B cell (primary cell): ENCODE data around the gene CLCF1.

DNA sequence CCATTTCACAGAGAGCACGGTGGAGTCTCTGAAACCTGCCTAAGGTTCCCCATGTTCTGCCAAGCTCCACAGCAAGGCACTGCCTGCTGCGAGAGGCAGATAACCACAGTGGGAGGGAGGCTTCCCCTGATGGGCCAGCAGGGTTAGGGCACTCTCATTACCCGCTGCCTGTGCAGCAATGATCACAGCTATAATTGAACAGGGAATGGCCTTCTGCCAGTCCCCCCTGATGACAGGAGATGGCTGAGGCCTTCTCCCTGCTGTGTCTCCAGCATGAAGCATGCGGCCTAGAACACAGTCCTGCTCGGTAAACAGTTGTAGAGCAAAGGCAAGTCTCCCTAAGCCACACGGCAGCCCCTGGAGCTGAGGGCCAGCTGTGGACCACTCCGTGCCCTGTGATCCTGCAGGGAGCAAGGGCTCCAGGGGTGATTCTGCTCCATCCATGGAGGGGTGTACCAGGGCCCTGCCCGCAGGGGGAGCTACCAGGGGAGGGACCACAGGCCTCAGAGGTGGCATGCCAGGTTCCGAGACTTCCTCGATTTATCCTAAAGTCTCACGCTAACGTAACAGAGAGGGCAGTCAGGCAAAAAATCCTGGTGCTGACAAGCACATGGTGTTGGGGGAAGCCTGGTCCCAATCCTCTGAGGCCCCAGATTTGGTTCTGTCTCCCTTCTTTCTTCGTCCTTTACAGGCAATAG lies 42.8 kb downstream of the PC start:
- PRO-cap = no peak
- CAGE, long polyA plus RNA = no peak

GRCh38 chr11:66976033-66976712 lies 1.1 kb downstream of the C11orf86 start:
- PRO-cap = no peak
- CAGE, long polyA plus RNA = no peak

GRCh38 chr11:67006366-67006885 lies 16.5 kb upstream of the SYT12 start:
- PRO-cap = no peak
- CAGE, long polyA plus RNA = no peak

DNA sequence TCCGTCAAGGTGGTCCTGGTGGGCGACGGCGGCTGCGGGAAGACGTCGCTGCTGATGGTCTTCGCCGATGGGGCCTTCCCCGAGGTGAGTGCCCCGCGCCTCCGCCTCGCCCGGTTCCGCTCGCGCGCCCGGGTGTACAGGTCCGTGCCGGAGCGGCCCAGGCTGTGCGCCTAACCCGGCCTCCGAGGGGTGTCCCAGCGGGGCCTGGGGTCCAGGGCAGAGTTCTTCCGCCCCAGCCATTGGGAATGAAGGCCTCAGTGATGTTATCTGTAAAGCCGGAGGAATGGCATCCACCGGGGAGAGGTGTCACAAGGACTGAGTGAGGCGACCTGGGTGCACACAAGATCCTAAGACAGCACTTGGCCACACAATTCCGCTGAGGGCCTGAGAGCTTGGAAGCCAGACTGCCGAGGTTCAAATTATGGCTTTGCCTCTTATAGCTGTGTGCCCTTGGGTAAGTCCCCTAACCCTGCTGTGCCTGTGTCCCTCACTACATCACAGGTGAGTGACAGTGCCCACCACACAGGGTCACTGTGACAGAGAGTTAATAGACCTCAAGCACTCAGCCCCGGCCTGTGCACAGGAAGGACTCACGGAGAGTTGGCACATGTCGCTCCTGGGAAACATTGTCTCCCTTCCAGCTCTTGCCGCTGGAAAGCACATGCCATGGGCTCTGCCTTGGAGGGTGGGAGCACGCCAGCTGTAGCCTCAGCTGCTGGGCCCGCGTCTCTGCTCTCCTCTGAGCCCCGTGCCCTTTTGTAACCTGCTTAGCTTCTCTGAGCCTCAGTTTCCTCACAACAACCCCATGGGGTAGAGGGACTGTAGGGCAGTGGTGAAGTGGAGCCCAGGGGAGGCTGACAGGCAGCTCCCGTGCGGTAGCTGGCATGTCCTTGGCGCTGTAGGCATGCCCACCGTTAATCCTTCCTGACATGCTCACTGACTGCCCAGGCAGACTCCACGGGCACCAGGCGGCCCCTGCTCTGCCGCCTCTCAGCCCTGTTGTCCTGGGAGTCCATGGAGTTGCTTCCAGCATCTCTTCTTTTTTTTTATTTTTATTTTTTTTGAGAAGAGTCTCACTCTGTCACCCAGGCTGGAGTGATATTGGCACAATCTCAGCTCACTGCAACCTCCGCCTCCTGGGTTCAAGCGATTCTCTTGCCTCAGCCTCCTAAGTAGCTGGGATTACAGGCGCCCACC lies 702 bp downstream of the RHOD start:
- PRO-cap = no peak
- CAGE, long polyA plus RNA = no peak

DNA sequence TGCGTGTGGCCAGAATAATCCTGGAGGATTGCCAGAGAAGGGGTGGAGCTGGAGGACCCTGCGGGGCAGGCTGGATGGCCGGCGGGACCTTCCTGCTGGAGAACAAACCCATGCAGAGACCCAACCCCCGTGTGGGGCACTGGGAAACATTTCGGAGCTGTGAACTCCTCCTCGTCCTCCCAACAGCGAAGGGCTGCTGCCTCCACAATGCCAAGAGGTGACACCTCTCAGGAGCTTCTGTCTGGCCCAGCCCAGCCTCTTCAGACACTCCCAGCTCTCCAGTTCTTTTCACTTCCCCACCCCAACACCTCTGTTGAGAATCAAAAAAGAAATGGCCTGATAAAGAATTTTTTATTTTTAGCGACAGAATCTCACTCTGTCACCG lies 25.5 kb downstream of the RHOD start:
- PRO-cap = no peak
- CAGE, long polyA plus RNA = no peak

DNA sequence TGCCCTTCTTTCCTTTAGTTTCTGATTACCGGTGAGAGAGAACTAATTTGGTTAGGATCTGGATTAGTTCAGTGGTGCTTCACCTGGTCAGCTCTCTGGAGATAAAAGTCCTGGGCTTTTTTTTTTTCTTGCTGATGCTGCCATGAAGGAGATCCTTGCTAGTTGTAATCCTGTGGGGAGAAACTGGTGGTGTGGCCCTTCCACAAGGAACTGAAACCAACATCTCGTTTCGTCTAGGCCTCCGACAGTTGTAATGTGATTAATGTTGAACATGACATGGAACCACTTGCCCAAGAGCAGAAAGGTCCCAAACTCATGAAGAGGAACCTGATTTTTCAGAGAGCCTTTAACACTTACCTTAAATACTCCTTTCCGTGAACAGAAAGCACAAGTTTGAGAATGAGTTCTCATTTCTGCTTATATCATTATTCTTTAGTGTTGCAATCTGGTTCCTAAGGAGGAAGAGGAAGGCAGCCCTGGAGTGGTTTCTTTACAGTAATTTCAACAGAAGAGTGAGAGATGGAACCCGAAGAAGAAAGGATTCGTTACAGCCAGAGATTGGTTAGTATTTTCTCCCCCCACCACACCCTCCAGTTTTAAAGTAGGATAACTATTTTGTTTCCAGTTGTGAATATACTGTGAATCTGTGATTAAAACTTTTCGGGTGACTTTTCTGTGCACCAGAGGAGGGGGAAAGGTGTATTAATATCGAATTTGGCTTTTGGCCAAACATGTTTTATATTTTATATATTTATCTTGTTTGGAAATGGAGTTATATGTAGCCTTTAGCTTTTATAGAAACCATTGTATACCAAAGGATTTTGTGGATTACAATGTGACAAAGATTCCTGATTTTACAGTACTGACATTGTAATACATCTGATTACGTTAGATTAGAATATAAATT lies 2.0 kb downstream of the KDM2A start:
- PRO-cap = unidirectional peak, minus-strand start at position 252 of the sequence
- CAGE, long polyA plus RNA = no peak

- PRO-cap = no peak
- CAGE, long polyA plus RNA = no peak
Measured at GRCh38 chr11:67128405-67129255, 9.6 kb downstream of the KDM2A start.

DNA sequence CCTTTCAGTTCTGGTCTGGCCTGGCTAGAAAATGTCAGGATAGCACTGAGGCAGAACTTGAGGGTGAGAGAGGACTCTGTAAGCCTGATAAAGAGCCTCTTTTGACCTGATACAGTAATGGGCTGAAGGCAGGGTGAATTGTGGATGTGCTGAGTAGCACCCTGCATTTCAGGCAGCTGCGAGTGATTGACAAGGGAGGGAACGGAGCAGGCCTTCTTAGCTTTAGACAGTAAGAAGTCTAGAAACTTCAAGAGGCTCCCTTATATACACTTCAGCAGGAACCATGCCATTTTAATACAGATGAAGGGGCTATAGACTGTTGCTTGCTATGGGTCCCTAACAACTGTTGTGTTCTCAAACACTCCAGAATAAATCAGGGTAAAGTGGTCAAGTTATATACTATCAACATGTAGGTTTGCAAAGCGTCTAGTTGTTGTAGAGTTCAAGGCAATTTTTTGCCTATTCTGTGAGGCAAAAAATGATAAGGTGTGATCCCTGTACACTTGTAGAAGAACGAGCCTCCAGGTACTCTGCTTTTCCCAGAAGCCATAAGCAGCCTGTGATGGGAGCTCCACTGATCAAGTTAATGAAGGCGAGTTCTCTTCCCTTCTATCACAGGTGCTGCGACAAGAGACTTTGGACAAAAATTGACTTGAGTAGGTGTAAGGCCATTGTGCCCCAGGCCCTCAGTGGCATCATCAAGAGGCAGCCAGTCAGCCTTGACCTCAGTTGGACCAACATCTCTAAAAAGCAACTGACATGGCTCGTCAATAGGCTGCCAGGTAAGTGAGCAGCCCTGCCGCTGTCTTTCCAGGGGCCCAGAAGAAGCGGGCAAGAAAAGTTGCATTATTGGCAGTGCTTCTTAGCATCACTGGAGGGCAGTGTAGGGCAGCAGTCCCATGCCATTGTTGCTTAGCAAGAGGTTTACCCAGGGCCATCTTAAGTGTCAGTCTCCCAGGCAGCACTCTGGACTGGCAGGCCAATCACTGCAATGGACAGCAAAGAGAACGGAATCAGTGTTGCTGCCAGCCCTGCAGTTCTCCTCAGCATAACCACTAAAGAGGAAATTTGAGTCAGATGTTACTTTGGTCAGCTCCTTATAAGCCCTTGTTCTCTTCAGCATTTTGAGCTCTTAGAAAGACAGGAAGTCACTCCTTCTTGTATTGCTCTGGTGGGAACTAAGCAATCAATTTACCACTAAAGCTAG lies 13.8 kb upstream of the GRK2 start:
- PRO-cap = no peak
- CAGE, long polyA plus RNA = no peak

DNA sequence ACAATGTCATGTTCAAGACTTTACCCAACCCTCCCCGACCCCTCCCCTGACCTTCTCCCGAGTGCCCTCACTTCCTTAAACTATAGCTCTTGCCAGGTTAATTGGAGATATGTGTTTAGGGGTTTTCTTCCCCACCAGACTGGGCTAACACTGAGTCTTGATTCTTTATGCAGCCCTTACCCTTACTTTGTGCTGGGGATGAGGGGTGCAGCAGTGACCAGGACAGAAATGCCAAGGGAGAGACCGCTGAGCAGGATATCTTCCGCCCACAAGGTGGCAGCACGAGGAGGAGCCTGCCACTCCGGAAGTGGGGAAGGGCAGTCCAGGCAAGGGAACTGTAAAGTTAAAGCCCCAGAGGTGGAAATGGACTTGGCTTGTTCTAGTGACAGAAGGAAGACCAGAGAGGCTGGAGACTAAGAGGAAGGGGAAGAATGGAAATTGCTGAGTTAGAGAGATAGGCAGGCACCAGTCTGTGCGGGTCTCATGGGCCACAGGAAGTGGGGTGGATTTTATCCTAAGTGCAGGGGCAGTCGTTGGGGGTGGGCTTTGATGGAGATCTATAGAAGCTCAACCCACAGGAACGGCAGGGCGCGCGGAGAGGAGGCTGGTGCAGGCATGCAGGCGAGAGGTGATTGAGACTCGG lies 3.6 kb upstream of the GRK2 start:
- PRO-cap = no peak
- CAGE, long polyA plus RNA = no peak

DNA sequence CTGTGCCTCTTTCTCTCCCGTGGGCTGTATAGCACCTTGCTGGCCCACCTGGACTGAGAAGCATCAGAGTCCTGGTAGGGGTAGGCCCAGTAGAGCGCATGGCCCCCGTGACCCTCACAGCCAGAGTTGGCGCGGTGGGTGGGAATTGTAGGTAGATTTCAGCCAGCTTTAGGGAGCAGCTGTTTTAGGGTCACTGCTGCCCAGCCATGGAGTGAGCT lies 9.0 kb upstream of the ANKRD13D start:
- PRO-cap = no peak
- CAGE, long polyA plus RNA = no peak

- PRO-cap = no peak
- CAGE, long polyA plus RNA = no peak
Measured at GRCh38 chr11:67317990-67318373, 14.7 kb downstream of the SSH3 start.

DNA sequence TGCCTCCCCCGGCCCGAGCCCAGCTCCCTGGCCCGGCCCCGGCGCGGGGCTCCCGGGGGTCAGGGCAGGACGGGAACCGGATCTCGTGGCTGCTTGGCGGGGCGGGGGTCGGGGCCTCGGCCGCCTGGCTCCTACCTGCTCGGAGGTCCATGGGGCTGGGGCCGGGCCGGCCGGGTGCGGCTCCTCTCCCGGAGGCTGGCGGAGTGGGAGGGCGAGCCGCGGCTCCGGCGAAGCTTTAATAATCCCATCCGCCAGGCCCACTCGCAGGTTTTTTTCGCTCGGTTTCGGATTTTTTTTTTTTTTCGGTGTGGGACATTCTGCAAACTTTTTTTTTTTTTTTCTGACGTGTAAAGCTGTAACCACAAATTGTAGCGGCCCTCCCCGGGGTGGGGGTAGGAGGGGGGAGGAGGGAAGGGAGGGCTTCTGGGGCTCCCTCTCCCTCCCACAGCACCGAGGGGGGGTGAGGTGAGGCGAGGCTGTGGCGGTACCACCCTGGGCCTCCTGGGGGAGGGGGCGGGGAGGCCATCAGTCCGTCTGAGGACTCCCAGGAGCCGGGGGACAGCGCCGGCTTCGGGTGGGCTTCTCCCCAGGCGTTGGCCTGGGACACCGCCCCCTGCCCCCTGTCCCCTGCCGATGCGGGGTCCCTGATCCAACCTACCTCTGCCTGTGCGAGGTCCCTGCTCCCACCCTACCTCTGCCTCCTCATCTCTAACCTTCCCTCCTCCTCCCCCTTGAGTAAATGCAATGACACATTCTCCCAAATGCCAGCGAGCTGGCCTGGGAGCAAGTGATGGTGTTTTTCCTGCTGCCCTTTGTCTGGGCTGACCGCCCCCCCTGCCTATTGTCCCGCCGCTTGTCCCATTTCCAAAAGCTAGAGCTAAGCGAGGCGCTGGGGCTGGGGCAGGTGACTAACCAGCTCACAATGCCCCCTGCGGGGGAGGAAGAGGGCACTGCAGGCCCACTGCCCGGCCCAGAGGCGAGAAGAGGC lies at the start of gene CLCF1:
TSS of gene CLCF1 (minus strand) at position 210 of the 988 bp plus-strand sequence.
- PRO-cap = bidirectional peak, plus-strand start at position 450 of the sequence, minus-strand start at position 276 of the sequence
- CAGE, long polyA plus RNA = no peak

- PRO-cap = no peak
- CAGE, long polyA plus RNA = no peak
Measured at GRCh38 chr11:67375508-67376252, 2.3 kb upstream of the CLCF1 start.

DNA sequence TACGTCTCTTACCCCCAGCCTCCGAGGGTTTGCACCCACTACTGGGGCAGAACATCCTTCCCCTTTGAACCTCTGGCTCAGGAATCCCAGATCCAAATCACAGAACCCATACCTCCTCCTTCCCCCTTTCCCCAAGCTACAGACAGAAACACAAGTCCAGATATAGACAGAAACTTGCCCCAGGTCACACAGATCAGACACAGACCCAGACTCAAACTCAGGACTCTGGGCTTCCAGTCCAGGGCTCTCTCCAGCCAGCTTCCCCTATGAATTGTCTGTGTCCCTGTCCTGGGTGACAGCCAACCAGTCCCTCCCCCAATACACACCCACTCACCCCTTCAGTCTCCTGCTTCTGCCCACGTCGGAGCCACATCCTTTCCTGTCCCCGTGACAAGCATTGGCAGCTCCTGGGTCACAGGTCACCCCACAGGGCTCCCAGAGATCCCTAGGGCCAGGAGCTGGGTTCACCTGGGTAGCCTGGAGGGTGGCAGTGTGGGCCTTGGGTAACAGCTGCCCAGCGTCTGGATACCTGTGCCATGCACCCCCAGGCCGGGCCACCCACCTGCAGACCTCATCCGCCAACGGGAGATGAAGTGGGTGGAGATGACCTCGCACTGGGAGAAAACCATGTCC lies 770 bp downstream of the TBC1D10C start:
- PRO-cap = no peak
- CAGE, long polyA plus RNA = no peak

- PRO-cap = no peak
- CAGE, long polyA plus RNA = no peak
Measured at GRCh38 chr11:67436384-67436920, 1.0 kb downstream of the PTPRCAP start.

DNA sequence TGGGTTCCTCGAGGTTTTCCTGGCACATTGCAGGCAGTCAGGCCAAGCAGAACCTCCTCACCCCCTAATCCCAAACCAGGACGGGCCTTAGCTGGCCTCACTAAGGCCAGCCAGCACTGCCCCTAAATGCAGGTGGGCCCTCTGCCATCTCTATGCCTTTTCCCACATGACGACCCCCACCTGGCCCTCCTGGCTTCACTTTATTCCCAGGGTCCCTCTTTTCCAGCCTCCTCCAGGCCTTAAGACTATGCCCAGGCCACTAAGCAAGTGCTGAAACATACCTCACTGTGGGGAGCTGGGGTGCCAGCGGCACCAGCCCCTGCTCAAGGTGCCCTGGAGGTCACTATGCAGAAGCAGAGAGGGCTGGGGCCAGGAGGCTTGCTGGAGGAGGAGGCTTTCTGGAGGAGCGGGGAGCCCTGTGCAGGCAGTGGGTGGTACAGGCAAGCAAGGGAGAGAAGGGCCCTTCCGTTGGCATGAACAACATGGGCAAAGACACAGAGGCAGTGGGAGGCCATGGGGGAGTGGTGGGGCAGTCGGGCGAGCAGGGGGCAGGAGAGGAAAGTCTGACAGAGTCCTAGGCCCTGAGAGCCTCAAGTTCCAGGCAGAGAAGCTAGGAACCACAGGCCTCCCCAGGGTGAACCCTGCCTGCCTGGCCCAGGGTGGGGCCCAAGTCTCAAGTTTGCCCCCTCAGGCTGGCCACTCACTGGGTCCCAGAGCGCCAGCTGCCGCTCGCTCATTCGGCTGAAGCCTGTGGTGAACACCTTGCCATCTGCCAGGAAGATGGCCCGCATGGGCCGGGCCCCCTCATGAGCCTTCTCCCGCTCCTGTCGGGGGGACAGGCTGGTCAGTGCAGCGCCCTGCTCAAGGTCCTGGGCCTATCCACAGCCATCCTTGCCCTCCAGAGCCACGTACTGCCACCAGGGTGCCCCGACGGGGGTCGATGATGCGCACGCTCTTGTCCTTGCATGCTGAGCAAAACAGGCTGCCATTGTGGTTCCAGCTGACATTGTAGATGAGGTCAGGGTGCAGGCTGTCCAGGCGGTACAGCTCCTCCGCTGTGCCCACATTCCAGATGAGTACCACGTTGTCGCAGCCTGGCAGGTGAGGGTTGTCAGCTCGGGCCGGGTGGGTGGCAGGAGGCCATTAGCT lies 2.5 kb downstream of the CORO1B start:
- PRO-cap = no peak
- CAGE, long polyA plus RNA = no peak

DNA sequence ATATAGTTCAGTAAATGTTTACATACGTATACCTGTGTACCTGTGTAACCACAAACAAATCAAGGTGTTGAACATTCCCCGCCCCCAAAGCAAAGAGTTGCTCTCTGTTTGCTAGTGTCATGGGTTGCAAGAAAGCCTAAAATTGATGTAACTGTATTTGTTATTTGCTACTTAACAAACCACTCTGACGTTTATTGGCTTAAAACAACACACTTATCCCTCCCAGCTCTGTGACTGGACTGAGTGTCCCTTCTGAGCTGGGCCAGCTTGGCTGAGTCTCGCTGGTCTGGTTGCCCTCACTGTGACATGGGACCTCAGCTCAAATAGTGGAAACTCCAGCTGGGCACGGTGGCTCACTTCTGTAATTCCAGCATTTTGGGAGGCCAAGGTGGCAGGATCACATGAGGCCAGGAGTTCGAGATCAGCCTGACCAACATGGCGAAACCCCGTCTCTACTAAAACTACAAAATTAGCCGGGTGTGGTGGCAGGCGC lies 25.5 kb upstream of the CABP2 start:
- PRO-cap = no peak
- CAGE, long polyA plus RNA = no peak

DNA sequence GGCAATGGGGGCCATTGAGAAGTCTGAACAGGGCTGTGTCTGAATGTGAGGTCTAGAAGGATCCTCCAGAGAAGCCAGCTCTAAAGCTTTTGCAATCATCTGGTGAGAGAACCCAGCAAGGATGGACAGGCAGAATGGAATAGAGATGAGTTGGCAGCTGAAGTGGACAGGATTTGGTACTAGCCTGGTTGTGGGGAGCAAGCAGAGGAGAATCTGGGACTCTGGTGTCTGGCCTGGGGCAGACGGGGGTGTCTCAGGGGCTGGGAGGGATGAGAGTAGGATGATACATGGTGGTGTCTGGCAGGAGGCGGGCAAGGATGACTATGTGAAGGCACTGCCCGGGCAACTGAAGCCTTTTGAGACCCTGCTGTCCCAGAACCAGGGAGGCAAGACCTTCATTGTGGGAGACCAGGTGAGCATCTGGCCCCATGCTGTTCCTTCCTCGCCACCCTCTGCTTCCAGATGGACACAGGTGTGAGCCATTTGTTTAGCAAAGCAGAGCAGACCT lies 2.2 kb downstream of the GSTP1 start:
- PRO-cap = no peak
- CAGE, long polyA plus RNA = no peak

GRCh38 chr11:67615360-67616230 lies 8.9 kb downstream of the NDUFV1 start:
- PRO-cap = bidirectional peak, plus-strand start at chr11:67616022, minus-strand start at chr11:67615811
- CAGE, long polyA plus RNA = no peak

DNA sequence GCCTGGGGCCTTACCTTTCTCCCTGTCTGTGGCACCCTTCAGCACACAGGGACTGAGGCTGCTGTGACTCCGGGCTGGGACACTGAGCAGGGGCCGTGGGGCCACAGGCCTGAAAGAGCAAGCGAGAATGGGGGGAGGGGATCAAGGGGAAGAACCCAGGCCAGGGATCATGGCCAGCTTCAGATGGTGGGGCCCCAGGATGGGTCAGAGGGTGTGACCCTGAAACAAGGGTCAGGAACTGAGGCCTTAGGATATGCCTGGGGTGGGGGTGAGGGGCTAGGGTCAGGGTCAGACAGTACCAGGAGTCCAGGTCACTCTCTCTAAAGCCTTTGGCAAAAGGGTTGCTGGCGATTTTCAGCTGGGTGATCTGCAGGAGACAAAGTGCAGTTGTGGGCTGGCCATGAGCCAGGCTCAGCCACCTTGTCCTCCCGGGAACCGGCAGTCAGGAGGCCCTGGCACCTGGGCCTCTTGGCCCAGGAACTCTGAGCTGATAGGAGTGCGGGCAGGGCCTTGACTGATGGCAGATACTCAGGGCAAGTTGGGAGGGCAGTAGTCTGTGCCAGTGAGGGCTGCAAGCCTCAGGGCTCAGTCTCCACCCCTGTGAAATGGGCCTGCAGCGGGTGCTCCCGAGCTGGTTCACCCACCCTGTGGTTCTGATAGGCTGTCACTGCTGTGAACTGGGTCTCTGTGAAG lies 2.7 kb upstream of the NUDT8 start:
- PRO-cap = no peak
- CAGE, long polyA plus RNA = no peak